ENCODE results near the gene BCL6.

GRCh38 chr3:186996165-186996988 lies 66.1 kb downstream of the ST6GAL1 start:
- PRO-cap = no peak

- PRO-cap = bidirectional peak, plus-strand start at chr3:187000904, minus-strand start at chr3:187000754
Observed at GRCh38 chr3:187000671-187001190, 70.4 kb downstream of the ST6GAL1 start.

GRCh38 chr3:187016444-187017319 lies 86.4 kb downstream of the ST6GAL1 start:
- PRO-cap = no peak

DNA sequence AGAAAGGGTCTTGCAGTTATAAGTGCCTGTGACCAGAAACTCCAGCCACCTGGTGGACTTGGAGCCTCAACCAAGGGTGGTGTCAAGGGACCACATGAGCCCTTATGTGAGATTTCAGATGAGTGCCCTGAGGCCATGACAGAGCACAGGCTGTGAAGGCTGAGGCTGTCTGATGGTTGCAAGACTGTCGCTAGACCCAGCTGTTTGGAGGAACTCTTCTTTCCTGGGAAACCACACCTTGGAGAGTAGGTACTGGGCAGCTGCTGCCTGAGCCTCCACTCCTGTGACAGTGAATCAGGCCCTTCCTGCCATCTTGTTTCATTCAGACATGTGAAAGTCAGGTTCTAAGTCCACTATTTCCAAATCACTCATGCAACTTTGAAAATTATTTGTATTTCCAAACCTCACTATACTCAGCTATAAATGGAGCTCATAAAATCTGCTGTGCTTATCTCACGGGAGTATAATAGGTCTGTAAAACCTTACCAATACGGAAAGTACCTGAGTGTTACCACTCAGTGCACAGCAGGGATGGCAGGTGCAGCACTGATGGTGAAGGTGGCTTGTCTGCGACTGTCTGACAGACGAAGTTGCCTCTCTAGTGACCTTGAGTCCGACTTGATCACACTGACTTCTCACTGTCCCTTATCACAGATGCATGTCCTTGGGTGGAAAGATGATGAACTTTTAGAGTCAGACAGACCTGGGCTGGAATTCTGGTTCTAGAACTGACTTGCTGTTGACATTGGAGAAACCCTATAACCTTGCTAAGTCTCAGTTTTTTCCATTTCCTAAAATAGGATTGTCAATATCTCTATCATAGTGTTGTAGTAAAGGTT lies 99.3 kb downstream of the RPL39L start:
- PRO-cap = no peak

DNA sequence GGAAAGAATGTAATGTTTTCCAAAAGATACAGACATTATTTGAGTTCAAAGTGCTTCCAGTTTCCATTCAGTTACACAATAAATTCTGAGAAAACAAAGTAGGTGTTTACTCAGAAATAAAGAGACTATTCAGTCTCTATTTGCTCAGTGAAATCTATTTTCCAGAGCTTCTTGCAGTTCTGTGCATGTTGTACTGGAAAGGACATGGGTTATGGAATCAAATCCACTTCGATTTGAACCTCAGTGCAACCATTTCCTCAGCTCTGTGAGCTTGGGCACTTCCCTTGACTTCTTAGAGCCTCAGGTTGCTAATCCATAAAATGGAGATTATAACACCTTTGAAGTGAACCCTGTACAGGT lies 97.9 kb downstream of the RPL39L start:
- PRO-cap = no peak

DNA sequence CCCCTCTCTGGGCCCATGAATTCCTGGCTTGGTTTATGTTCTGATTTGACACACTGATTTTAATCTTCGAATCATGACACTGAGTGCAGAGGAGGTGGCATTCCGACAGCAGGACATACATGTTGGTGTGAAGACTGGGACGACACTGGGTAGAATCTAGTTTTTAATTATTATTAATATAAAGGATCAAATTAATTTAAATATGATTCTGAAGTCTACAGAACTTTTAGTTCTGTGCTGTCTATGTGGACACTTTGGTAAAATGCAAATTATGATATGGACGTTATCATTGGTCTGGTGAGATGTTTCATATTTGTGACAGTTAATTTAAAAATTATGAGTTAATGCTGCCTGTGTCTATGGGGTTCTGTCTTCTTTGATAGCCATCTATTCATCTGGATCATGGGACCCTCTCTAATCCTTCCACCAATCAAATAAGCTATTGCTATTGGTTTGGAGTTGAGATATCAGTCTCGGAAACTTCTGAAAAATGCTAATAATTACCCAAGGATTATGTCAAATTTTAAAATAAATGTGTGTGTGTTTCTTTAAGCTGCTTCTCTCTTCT lies 61.2 kb downstream of the RPL39L start:
- PRO-cap = no peak

GRCh38 chr3:187274380-187274886 lies 17.1 kb downstream of the MASP1 start:
- PRO-cap = no peak

- PRO-cap = no peak
Observed at GRCh38 chr3:187289851-187290452, 1.6 kb downstream of the MASP1 start.

- PRO-cap = unidirectional peak, minus-strand start at chr3:187369188
Observed at GRCh38 chr3:187369085-187369439, 877 bp downstream of the RTP4 start.

GRCh38 chr3:187721897-187722424 lies 19.6 kb upstream of the RTP2 start:
- PRO-cap = no peak

- PRO-cap = no peak
Observed at GRCh38 chr3:187733187-187733827, 12.0 kb downstream of the BCL6 start.

GRCh38 chr3:187735883-187736355 lies 9.3 kb downstream of the BCL6 start:
- PRO-cap = no peak

- PRO-cap = no peak
Observed at GRCh38 chr3:187740845-187741816, 4.1 kb downstream of the BCL6 start.

DNA sequence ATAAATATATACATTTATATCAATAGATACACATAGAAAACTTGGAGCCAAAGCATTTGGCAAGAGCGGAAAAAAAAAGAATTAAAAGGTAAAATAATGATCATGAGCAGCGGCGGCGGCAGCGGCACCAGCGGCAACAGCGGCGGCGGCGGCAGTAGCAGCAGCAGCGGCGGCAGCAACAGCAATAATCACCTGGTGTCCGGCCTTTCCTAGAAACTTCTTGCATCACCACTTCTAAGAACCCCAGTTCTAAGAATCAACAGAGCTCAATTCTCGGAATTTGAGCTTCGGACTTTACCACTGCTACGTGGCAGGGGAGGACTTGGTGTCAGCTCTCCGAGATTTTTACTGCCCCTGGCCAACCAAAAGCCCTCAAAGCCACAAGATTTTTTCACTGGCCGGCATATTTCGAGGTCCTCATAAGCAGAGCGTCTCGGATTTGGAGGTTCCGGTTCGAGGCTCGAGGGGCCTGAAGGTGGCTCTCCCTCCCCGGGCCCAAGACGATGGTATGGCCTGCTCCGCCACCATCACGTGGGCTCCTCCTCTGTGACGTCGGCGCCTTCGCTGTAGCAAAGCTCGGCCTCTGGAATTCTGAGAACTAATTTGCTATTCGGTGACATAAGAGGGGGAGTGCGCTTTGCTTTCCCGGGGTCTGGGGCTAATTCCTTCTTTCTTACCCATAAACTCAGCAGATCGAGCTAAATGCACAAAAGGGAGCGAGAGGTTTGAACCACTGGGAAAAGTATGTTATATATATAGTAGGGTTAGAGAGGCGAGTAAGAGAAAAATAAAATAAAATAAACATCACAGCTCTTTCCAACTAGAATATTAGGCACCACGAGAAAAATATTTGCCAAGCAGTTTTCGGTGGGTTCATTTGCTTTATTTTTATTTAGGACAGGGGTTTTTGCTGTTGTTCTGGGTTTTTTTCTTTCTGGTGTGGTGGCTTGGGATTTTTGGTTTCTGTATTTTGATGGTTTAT lies at the start of gene BCL6:
Gene BCL6, minus strand, starts transcription at position 251 of the 982 bp plus-strand sequence.
- PRO-cap = bidirectional peak, plus-strand start at position 601 of the sequence, minus-strand start at position 251 of the sequence

GRCh38 chr3:187749950-187751135 lies 5.1 kb upstream of the BCL6 start:
- PRO-cap = no peak

- PRO-cap = no peak
Observed at GRCh38 chr3:187773594-187774750, 28.7 kb upstream of the BCL6 start.

GRCh38 chr3:187943616-187944318 lies 198.5 kb upstream of the BCL6 start:
- PRO-cap = no peak

DNA sequence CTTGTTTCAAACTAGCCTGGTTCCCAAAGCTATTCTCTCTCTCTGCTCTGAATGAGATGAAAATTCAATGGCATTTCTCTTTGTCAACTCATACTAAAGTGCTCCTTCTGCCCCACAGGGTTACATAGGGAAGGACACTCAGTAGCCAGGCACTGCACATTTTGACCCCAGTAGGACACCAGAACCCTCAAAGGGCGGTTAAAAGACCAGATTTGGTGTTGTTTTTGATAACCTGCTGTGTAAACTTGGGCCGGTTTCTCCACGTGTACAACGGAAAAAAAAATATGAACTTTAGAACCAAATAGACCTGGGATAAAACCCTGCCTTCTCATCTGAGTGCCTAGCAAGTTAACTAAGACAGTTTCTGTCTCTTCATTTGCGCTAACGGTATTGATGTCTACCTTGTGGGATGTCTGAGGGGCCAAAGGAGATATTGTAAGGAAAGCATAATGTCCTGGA lies 156.1 kb upstream of the LPP start:
- PRO-cap = no peak

- PRO-cap = no peak
Observed at GRCh38 chr3:188097922-188098506, 55.9 kb upstream of the LPP start.

- PRO-cap = no peak
Observed at GRCh38 chr3:188158781-188159365, 4.9 kb downstream of the LPP start.

All from NALM6 (cell line).